Progenitor cell of endocrine pancreas (in vitro differentiated cells): ENCODE data around the gene TEX26.

DNA sequence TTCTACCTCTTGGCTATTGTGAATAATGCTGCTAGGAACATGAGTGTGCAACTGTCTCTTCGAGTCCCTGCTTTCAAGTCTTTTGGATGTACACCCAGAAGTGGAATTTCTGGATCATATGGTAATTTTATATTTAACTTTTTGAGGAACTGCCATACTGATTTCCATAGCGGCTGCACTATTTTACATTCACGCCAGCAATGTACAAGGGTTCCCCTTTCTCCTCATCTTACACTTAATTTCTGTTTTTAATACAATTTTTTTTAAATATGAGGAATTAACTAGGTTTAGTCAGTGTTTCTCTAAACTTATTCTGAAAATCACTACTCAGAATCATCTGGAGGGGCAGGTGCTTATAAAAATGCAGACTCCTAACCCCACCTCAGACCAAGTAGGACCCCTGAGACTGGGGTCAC is 24.3 kb upstream of the SLC46A3 start:
- PRO-cap: no peak

GRCh38 chr13:28744056-28744519 is 25.3 kb upstream of the SLC46A3 start:
- PRO-cap: no peak

GRCh38 chr13:28983521-28983987 is 163.4 kb downstream of the MTUS2 start:
- PRO-cap: no peak

DNA sequence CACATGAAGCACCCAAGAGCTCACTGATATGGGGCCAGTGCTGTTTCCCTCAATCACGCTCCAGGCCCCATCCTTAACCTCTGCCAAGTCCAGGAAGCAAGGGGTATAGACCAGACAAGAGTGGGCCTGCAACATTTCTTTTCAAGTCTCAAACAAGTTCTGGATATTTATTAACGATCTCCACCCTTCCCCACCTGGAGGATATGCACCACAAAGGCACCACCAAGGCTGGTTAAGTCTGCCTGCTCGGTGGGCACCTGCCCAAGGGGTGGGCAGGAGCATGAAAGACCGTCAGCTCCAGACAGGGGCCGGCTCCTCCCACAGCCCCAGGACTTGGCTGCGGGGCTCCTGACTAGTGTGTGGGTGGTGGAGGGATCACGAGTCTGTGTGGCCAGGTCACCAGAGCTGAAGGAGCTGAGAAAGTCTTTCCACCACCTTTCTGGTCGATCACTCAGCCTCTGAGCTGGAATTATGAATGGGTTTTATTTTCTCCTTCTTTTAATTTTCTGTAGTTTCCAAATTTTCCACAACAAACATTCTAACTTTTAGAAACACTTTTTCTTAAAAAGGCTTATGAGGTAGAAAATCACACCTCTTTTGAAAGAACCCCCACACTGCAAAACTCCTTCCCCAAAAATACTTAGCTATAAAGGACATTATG is 7.8 kb downstream of the SLC7A1 start:
- PRO-cap: no peak

DNA sequence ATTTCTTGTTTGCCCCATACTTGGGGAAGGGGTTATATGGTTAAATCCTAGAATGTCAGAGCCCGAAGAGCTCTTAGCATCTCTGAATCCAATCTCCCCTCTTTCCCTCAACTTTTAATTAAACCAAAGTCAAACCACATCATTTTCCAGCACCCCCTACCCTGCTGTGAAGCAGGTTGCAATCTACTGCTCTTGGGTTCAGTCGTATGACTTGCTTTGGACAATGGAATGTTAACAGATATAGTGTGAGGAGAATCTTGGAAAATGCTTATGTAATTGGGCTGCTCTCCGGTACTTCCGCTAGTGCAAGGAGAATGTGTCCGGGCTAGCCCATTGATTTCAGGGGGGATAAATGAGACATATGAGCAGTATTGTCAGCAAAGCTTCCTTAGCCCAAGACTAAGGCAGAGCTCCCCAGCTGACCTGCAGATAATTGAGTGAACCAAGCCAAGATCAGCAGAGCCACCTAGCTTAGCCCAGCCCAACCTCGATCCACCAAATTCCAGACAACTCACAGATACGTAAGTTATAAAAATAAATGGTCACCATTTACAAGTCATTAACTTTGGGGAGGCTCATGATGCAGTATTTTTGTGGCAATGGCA is 89.8 kb upstream of the SLC7A1 start:
- PRO-cap: no peak

DNA sequence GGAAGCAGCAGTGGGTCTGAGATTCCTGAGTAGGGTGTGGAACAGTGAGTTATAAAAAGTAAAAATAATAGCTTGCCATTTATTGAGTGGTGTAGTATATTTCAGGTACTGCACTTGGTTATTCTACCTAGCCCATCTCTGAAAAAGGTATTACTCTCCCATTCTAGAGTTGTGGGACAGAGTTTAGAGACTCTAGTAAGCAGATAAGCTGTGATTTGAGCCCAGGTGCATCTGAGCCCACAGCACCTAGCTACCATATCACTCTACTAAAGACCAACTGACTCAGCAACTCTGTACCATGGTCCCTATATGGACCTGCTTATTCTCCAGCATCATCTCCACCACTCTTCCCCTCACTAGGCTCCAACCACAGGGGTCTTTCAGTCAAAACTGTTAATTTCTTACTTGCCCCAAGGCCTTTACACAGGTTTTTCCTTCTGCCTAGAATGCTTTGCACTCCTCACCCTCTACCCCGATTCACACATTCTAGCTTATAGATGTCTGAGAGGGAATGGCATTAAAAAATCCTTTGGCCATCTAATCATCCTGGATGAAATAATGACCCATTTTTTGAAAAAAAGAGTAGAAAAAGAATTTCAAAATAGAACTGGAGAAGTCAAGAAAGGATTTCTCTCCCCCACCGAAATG is 64.4 kb downstream of the UBL3 start:
- PRO-cap: no peak

- PRO-cap: no peak
These were observed 1.9 kb downstream of the UBL3 start for GRCh38 chr13:29848536-29848905.

DNA sequence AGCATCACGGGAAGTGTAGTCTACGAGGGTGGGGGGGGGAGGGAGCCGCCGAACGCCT is 136 bp upstream of the UBL3 start:
- PRO-cap: no peak

DNA sequence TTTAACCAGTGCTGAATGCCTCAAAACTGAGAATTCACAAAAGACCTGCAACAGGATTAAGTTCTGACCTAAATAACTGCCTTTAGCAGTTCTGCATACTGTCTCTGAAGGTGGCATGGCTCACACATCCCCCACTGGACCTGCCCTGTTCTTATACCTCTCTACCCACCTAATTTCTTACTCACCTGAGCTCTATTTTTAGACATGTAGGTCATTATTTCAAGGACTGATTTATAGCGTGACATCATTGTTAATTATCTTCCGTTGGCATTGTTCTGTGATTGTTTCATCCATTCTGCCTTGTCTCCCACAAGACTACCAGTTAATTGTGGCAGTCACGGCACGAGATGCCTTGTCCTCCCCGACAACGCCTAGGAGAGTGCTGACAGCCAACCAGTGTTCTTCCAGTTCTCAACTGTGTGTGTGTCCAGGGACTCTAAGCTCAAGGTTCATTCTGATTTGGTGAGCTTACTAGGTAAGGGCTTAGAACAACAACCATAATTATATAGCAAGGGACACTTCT is 27.2 kb upstream of the UBL3 start:
- PRO-cap: no peak

DNA sequence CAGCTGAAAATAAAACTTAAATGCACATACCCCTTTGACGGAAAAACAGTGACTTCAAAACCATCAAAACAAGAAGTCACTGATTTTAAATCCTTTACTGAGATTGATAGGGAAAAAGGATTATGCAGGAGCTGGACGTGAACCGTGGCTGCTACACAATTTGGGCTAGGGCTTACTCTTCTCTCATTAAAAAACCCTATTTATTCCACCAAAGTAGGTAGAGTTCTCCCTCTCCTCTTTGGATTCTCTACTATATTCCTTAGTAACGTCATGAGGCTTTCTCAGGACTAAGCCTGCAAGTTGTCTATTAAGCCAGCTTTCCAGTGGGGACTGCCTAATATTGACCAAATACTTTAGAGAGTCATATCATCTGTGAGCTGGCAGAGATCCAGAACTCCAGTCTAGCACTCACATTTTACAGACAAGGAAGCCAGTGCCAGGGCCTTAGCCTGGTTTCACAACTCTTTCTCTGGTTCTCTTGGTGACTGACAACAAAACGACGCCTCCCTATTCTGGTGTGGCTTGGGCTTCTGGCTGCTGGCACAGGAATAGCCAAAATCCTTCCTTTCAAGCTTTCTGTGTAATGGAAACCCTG is 74.9 kb upstream of the UBL3 start:
- PRO-cap: no peak

- PRO-cap: no peak
These were observed 194.2 kb downstream of the KATNAL1 start for GRCh38 chr13:30113256-30113463.

DNA sequence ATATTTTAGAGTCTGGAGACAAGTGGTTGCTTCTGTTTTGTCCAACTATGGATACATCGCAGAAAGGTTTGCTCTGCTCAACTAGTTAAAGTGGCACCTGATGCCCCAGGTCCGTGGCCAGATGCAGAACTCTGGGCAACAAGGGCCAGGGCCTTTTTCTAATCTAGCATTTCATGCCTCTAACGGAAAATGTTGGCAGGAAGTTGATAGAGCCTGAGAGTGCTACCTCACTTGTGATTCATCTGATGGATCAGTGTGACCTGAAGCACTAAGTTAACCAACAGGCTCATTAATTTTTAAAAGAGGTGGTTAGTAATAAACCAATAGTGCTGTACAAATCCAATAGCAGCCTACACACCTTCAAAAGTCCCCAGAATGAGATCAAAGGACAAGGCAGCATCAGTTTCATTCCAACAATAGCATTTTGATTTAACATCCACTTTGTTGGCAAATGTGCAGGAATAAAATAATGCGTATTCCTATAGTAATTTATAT is 19.0 kb downstream of the UBE2L5 start:
- PRO-cap: no peak

- PRO-cap: no peak
These were observed 51.2 kb upstream of the HMGB1 start for GRCh38 chr13:30516874-30517366.

GRCh38 chr13:30739601-30739985 is 4.2 kb downstream of the ALOX5AP start:
- PRO-cap: no peak

GRCh38 chr13:30816587-30817265 is 81.4 kb downstream of the ALOX5AP start:
- PRO-cap: no peak

GRCh38 chr13:30932409-30932939 is at the start of gene TEX26:
TSS of gene TEX26 (plus strand) at chr13:30932656.
- PRO-cap: no peak

- PRO-cap: no peak
These were observed 16.2 kb downstream of the HSPH1 start for GRCh38 chr13:31145344-31146017.

DNA sequence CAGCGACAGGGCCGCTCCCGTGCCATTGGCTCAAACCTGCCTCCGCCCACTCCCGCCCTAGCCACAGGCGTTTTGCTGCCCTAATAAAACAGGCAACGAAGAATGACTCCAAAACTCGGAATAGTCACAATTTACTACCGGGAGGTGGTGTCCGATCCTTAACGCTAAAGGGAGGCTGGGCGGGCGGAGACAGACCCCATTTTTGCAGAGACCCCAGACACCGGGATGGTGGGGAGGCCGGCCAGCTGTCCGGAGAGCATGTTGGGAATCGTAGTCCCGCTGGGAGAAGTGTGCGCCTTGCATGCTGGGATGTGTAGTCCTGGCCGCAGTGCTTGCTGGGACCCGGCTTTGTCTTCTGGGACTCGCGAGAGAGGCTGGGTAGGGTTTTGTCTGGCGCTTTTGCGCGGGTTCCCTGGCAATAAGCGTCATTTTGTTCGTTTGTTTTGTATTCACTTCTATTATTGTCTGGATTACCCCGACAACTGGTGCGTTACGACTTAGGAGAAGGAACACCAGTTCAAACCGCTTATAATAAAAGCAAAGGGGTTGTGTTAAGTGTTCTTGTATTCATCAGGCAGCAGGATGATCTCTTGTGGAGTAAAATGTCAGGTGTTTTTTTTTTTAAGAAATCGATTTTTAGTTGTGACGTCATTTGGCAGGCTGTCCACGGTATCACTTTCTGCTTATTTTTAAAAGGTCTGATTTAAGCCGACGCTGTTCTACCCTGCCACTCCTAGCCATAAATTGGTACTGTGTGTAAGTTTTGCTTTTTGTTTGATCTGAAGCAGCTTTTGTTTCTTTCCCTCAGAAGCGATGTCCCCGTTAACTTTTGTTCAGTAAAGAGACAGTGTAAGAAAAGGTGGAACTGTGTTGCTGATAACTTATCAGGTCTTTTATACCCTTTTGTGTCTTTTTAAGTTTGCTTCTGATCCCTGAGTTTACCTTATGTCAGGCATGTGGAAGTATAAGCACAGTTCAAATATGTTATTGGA is 689 bp upstream of the HSPH1 start:
- PRO-cap: bidirectional peak, plus-strand start at position 388 of the sequence, minus-strand start at position 351 of the sequence; bidirectional peak, plus-strand start at position 706 of the sequence, minus-strand start at position 594 of the sequence

DNA sequence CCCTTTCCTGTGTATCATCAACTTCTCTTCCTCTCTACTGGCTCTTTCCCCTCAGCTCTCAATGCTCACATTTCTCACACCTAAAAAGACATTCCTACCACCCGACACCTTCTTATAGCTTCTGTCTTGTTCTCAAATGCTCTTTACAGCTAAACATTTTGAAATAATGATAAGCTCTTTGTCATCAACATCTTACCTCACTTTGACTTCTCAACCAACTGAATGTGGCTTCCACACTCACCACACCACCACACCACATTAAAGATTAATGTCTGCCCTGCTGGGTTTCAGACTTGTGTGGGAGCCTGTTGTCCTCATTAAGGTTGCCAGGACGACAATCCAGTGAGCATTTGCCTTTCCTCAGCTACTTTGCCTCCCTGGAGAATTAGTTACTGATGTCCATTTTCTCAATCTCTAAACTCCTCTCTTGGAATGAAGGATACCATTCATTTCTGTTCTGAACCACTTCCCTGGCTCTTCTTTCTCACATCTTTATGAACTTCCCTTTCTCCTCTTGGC is 67.9 kb downstream of the RXFP2 start:
- PRO-cap: no peak

- PRO-cap: no peak
These were observed 139.8 kb downstream of the ZAR1L start for GRCh38 chr13:32175286-32175824.